Ascending aorta (tissue), 1 donor: ENCODE results near the genes MKRN2, TMEM40 and NUP210.

- PRO-cap: unidirectional peak, plus-strand start at chr3:12557087; unidirectional peak, plus-strand start at chr3:12557164
Measured at GRCh38 chr3:12556606-12557813, at the start of gene MKRN2. MKRN2 (plus strand) TSS chr3:12557087.

DNA sequence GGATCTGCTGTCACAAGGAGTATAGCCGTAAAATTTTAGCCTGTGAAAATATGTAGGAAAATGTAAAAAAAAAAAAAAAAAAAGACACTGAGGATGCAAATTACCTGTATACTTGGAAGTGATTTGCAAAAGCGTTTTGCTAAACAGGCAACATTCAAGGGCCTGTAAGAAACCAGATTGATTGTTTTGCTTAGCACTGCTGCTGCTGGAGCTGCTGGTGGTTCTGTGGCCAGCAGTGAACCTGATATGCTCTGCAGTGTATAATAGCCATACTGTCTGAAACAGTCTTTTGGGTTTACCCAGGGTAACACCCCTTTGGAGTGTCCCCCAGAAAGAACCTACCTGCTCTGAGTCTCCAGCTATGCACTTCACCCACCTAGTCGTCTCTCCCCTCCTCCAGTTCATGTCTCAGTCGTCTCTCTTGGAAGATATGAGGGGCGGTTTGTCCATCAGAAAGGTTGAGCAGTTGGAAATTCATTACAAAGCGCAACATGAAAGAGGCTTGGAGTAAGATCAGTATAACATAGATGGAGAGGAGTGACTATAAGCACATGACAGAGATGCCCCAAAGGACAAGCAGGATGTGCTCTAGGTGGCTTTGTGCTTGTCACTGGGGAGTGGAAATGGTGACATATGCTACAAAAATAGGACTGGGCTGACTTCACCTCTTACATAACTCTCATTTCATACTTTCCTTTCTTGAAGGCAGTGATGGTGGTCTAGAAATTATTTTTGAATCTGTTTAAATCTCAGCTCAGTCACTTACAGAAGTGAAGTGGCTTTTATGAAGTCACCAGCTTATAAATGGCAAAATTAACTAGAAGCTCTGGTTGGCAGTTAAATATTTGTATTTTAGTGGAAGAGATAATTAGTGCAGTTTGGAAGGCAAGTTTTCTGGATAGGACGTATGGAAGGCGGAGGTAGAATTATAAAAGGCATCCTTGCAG is 3.8 kb downstream of the MKRN2 start:
- PRO-cap: no peak

DNA sequence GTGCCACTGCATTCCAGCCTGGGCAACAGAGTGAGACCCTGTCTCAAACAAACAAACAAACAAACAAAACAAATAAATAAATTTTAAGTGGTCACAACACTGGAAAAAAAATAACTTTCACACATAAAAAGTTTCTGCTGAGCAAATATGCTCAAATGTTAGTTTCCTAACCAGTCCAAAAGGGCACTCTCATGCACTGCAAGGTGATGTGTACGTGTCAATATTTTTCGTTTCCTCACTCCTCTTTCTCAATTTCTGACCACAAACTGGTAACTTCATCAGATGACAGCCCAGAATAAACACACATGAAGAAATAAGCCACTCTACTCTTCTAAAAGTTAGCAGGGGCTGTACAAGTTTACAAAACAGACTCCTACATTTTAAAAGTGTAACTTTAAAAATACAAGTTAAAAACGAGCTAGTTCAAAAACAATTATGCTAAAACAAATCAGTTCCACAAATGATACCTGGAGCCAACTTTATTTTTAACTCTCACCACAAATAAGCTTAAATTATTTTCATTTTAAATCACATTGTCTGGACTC is 16.3 kb downstream of the RAF1 start:
- PRO-cap: no peak

DNA sequence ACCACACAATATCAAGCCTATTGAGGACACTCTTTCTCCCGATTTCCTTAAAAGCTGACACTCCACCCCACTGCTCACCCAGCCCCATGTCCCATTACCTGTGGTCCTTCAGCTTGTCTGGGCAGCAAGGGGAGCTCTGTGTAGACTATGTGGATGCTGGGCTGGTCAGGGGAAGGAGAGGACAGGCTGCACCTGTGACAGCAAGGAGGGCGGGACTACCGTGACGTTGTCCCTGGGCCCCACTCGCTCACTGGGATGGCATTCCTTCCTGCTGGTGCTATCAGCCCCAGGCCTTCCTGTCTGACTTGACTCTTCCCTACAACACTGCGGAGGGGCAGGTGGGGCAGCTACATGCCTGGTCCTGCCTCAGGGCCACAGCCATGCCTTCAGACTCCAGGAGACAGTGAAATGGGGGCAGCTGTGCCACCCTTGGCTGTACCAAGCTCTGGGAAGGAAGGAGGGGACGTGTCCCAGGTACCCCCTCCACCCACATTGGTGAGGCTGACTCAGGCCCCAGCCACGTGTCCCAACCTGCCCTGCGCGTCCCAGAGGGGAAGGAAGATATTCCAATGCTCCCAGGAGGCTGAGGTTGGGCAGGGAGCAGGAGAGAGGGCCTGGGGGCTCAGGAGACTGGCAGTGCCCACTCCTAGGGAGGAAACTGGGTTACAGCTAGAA is at the start of gene TMEM40:
Gene TMEM40, minus strand, starts transcription at position 167 of the 675 bp plus-strand sequence.
- PRO-cap: no peak

DNA sequence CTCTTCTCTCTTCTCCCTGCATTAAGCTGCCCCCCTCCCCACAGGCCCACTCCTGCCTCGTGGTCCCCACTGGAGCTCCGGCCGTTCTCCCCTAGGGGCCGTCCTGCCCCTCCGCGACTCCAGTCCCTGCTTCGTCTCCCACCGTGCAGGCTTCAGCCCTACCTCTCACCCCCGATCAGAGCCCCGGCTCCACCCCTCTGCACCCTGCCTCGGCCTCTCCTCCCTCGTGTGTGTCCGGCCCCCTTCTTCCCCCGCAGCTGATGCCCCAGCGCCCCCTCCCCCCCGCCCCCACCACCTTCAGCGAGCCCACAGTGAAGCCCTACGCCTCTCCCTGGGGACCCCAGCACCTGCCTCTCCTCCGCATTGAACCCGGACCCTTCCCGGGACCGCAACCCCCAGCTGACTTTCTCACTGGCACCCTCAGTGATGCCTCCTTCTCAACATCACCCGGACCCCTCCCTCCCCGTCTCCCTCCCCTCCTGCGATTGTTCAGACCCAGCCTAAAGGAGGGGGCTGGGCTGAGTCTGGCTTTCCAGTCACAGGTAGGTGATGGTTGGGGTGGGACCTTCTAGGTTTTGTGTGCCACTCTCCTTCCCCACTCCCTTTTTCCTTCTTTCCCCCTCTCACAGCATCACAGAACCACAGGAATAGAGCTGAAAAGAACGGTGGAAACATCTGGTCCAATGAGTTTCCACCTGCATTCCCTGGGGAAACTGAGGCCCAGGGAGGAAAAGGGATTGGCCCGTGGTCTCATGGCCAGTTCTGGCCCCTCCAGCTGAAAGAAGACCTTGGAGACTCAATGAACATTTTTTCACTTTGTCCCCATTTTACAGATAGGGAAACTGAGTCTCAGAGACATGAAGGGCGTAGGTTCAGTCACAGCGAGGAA is 659 bp downstream of the CAND2 start:
- PRO-cap: no peak

GRCh38 chr3:12868913-12869529 is 27.7 kb upstream of the RPL32 start:
- PRO-cap: no peak

DNA sequence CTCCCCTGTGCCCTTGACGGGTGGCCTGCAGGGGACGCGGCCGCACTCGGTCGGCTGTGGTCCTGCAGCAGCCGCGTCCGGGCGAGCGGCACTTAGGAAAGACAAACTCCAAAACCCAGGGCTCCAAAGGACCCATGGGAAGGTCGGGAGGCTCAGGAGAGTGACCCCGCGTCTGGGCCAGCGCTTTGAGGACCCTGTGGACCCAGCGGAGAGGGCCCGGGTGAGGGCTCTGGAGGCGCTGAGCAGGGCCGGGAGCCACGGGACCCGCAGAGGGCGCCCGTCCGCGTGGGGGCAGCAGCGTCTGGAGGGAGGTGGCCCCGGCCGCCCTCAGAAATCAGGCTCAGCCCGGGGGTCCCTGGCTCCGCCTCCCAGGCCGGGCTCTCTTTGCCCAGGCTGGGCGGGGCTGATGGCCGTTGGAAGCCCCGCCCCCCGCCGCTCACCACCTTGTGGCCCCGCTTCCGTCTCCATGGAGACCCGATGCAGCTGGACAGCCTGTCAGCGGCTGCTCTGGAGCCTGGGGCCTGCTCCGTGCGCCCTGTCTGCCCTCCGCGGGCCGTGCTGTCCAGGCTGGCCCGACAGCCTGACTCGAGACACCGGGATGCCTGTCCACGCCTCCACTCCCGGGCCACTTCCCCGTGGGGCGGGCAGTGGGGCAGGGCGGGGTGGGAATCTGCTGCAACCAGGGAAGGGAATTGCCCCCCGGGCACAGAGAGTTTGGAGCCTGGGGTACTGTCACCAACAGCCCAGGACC is 34.7 kb upstream of the RPL32 start:
- PRO-cap: no peak

GRCh38 chr3:12895122-12895797 is 53.9 kb upstream of the RPL32 start:
- PRO-cap: no peak

DNA sequence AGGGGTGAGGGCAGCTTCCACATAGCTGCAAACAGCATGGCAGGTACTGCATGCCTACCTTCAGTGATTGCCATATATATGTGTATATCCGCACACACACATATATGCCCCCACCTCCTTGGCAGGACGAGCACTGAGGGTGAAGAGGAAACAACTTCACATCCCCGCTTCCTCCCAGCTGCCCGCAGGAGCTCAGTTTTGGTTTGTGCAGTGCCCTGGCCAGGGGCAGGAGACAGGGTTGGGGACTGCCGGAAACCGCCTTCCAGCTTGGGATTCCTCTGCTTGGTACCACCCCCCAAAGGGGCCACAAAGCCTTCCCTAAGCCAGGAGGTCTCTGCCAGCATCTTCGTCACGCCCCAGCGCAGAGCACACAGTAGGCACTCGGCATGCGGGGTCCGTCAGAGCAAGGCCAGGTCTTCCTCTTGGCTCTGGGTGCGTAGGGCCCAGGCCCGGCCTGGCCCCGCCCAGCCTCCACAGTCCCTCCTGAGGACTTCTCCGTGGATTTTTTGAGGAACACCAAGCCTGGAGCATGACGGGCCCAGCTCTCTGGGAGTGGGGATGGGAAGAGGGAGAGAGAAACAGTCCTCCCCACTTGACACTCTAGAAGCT is 61.9 kb upstream of the RPL32 start:
- PRO-cap: no peak

DNA sequence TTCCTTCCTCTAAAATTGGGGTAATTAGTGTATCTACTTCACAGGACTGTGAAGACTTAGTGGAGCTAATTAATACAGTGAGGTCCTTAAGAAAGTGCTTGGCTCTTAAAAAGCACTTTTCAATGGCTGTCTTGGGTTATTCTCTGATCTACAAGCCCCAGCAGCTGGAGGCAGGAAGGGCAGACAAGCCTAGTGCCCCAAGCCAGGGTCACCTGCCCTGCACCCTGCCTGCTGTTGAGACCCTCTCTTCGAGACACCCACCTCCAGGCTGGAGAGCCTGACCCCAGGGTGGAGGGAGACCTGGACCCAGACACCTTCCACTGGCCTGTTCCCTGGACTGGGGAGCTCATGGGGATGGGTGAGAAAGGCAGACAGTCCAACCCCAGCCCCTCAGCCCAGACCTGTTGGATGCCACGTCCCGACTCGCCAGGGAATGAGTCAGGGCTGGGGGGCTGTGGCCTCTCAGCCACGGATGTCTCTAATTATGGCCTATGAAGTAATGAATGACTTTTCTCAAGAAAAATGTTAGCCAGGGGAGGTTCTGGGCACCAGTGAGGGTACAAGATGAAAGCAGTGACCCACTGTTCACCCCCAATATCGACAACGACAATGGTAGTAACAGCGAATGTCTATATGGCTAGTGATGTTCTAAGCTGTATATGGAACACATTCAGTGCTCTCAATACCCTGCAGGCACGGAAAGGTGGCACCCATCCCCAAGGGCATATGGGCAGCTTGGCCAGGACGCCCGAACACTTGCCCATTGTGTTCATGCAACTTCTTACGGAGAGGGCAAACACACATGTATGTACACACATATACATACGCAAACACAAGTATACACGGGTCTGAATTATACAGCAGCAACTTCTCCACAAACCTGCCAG is 107.0 kb upstream of the RPL32 start:
- PRO-cap: unidirectional peak, minus-strand start at position 406 of the sequence; unidirectional peak, minus-strand start at position 435 of the sequence

- PRO-cap: no peak
Measured at GRCh38 chr3:12966284-12967537, 106.5 kb downstream of the IQSEC1 start.

DNA sequence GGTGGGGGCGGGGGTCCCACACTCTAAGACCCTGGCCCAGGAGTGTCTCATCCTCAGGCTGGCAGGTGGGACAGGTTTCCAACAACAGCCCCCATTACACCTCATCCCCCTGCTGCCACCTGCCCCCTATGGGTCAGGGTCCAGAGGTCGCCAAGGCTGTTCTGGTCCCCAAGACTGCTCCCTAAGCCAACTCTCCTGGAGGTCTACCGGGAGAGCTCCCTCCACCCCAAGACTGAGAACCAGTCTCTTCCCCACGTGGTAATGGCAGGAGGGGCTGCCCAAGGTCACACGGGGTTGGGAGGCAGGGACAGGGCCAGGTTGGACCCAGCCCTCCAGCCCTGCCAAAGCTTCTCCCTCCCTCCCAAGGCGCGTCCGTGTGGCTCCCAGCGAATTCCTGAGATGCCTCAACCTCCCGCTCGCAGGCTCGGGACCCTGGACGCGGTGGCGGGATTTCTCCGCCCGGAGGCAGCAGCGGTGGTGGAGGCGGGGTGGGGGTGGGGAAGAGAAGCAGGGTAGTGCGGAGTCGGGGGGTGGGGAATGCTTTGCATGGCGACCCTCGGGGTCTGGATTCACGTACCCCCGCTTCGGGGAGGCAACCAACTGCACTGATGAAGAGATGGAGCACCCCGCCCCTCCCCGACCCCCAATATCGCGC is 80.1 kb downstream of the IQSEC1 start:
- PRO-cap: no peak

GRCh38 chr3:12993639-12994598 is 79.3 kb downstream of the IQSEC1 start:
- PRO-cap: bidirectional peak, plus-strand start at chr3:12994173, minus-strand start at chr3:12994078; bidirectional peak, plus-strand start at chr3:12994398, minus-strand start at chr3:12994248

- PRO-cap: no peak
Measured at GRCh38 chr3:13010766-13011210, 62.4 kb downstream of the IQSEC1 start.

GRCh38 chr3:13420194-13420556 is at the start of gene NUP210:
NUP210 (minus strand) TSS chr3:13420322.
- PRO-cap: no peak

GRCh38 chr3:13461450-13461804 is 18.7 kb upstream of the HDAC11 start:
- PRO-cap: no peak

- PRO-cap: unidirectional peak, plus-strand start at chr3:13479501
Measured at GRCh38 chr3:13479286-13479598, 864 bp upstream of the HDAC11 start.

GRCh38 chr3:13517062-13517792 is 31.7 kb upstream of the FBLN2 start:
- PRO-cap: no peak

- PRO-cap: no peak
Measured at GRCh38 chr3:13544493-13544692, 4.5 kb upstream of the FBLN2 start.

GRCh38 chr3:13570420-13571501 is 21.8 kb downstream of the FBLN2 start:
- PRO-cap: no peak